ENCODE results near the genes RNPC3, ATXN7L2 and GPR61.

GRCh38 chr1:103525577-103526741 lies at the start of gene RNPC3:
Gene RNPC3, plus strand, starts transcription at chr1:103525699.
- RAMPAGE, total RNA, result no peak

DNA sequence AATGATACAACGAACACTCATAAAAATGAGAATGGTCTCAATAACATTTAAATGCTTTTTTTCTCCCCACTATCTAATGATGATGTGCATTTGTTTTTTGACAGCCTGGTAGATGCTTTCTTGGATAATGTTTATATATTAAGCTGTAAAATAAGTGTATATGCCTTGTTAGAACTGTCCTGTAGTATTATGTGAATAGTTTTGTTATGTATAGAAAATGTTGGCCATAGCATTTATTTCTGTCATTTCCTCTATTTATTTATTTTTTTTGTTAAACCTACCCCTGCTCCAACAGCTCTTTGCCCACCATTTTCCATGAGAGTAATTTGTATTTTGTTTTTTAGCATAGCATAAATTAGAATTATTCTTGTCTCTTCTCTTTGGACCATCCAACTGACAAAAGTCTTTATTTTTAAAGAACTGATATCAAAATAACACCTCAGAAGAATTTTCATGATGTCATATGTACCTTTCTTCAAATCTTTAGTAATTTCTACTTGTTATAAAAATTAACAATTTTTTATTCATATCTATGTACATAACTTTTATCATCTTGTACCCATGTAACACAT lies 663.1 kb downstream of the AMY1C start:
- RAMPAGE, total RNA, result no peak

DNA sequence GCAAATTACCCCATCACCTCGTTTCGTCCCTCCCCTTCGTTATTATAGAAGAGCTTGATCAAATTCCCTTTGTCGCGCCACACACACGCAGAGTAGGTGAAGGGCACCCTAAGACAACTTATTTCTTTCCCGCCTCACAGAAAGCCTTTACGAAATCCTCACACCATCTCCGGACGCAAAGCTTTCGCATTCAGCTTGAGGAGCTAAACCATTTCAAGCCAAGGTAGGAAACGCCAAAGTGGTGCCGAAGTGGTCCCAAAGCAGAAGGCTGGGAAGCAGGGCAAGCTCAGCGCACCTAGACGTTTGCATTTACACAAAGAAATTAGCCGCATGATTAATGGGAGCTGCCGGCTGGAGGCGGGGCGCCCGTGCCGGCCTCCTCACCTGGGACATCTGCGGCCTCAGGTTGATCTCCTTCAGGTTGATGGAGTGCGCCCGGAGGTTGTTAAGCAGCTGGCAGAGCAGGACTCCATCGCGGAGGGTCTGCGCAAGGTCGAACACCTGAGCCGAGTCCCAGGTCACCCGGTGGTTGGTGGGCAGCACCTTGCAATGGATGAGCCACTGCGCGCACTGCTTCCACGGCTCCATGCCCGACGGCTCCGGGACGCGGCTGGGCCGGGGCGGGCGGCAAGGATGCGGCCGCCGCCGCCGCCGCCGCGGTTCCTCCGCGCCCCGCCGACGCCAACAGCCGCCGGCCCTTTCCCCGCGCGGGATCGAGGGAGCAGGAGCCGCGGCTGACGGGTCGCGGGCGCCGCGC lies 520 bp downstream of the VAV3 start:
- RAMPAGE, total RNA, result no peak

DNA sequence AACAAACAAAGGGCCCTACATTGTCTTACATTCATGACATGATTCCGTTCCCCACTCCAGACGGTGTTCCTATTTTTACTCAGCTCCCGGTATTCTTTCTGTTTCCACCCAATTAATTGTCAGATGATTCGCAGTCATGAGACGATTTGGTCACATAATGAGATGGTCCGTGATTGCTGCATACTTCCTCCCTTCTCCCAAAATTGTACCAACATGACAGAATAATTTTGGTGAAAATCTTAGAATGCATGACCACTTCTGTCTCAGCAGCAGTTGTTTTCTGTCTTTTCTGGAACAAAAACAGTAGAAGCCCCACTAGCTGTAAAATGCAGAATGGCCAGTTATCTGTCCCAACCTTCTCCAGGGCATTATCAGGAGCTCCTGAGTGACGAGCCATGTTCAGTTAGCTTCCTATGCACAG lies 73.9 kb upstream of the VAV3 start:
- RAMPAGE, total RNA, result no peak

DNA sequence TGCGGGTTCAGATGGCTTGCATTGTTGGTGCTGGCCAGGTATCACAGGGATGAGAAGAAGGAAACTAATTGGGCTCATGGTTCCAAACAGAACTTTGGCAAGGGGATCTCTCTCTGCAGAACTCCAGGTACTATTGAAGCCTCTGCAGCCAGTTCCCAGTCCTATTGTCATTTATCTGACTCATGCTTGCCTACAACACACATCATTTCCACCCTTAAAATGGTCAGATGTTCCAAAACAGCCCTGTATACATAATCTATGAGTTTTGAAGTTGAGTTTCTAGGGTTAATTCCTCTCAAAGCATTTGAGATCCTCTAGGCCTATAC lies 88.6 kb upstream of the VAV3 start:
- RAMPAGE, total RNA, result no peak

- RAMPAGE, total RNA, result no peak
Measured at GRCh38 chr1:109099839-109100768, 9.5 kb downstream of the TMEM167B start.

GRCh38 chr1:109114661-109115151 lies 791 bp downstream of the ELAPOR1 start:
- RAMPAGE, total RNA, result no peak

DNA sequence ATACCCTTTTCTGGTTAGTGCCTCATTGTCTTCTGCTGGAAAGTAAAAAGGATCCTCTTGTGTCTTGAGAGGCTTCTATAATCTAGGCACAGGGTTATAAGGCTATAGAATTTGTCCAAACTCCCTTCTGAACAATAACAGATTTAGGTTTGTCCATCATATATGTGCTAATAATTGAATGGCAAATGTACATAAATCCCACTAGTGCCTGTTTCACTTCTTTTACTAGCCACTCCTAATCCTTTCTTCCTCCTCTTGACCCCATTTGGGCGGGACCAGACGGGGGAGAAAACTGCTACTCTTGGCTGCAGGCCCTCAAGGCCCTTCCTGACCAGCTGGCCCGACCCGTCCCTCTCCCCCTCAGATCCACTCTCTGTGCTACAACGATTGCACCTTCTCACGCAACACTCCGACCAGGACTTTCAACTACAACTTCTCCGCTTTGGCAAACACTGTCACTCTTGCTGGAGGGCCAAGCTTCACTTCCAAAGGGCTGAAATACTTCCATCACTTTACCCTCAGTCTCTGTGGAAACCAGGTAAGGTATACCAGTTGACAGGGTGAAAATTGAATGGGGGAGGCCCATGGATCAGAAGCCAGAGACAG lies 19.6 kb upstream of the SARS1 start:
- RAMPAGE, total RNA, result no peak

DNA sequence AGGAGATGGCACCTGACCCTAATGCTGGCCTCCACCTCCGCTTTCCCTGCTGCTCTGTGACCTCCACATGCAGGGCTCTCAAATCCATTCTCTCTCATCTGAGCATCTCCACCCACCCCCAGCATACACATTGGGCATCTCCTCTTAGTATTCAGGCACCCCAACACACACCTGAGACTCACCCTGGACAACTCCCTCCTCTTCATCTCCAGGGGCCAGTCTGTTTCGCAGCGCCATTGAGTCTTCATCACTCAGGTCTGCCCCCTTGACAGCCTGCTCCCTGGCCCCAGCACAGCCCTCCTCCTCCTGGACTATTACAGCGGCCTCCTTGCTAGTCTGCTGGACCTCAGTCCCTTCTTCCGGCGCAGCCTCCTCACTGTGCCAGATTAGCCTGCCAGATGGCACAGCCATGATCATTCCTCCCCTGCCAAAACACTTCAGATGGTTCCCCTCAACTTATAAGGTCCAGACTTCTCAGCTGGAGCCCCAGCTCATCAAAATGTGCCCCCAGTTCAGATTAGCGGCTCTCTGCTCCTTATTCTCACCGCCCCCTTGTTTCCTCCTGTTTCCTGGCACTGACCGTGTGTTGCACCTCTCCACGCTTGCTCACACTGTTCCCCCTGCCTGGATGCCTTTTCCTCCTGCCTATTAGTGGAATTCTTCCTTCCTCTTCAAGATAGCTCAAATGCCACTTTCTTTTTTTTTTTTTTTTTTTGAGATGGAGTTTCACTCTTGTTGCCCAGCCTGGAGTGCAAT lies 7.0 kb upstream of the CELSR2 start:
- RAMPAGE, total RNA, result no peak

- RAMPAGE, total RNA, result no peak
Measured at GRCh38 chr1:109251624-109252752, 2.6 kb downstream of the CELSR2 start.

DNA sequence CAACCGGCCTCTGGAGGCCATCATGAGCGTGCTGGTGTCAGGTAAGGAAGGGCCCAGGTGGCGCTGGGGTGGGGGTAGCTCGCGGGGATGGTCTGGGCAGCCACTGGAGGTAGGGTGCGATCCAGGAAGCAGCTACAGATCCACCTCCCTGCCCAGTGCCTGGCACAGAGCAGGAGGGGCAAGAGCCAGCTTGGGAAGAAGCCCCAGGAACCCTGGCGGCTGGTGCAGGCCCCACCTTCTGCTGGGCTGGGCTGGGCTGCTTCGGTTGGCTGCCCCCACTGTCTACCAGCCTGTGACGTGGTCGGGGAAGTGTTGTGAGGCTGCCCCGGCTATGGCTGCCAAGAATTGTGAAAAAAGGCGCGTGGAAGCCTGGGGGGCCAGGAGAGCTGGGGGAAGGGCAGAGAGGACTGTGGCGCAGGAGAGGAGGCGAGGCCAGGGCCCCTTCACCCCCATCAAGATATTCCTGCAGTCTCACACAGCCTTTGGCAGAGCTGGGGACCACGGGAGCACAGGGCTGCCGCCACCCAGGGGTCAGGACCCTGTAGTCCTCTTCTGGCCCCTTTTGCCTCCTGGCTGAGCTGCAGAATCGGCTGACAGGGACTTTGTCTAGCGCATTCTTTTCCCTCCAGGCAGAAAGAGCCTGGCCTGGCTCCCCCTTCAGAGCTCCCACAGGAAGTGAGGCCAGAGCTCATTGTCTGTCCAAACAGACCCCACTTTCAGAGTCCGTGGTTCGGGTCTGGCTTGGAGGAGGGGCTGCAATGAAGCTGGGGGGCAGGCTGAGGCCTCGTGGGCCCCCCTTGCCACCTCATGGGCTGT lies 4.2 kb downstream of the CELSR2 start:
- RAMPAGE, total RNA, result no peak

- RAMPAGE, total RNA, result no peak
Measured at GRCh38 chr1:109254165-109254601, 4.8 kb downstream of the CELSR2 start.

DNA sequence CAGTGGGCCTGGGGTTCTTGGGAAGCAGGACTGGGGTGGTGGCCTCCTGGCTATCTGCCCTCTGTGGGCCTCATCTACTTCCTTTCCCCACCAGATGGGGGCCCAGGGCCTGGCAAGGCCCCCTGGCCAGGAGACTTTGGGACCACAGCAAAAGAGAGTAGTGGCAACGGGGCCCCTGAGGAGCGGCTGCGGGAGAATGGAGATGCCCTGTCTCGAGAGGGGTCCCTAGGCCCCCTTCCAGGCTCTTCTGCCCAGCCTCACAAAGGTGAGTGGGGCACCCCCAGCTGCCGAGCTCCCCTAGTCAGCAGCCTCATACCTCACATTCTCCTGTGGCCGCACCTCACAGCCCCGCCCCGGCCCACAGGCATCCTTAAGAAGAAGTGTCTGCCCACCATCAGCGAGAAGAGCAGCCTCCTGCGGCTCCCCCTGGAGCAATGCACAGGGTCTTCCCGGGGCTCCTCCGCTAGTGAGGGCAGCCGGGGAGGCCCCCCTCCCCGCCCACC lies 9.8 kb downstream of the PSRC1 start:
- RAMPAGE, total RNA, result no peak

- RAMPAGE, total RNA, result no peak
Measured at GRCh38 chr1:109389748-109390673, 7.7 kb downstream of the SORT1 start.

- RAMPAGE, total RNA, result no peak
Measured at GRCh38 chr1:109395206-109395560, 2.5 kb downstream of the SORT1 start.

- RAMPAGE, total RNA, result no peak
Measured at GRCh38 chr1:109483565-109484401, at the start of gene ATXN7L2. Gene ATXN7L2, plus strand, starts transcription at chr1:109483905.

DNA sequence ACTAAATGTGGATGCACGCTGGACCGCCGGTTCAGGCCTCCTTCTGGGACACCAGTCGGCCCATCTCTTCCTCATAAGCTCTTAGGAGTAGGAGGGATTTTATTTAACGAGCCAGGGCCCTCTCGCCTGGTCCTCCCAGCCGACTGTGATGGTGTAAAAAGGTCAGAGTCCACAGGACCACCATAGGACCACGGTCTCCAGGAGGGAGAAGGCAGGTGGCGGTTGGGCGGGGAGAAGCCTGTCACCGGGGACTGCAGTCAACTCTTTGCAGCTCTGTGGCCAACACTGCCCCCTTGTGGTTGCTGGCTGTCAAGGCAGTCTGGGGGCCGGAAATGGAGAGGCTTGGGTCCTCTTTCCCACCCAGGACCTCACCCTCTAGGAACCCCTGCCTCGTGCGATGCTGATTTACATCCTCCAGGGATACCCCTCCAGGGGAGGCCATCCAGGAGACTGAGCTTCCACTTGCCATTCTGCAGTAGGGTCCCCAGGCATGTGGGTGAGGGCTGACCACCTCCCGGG lies 7.4 kb upstream of the GPR61 start:
- RAMPAGE, total RNA, result no peak

- RAMPAGE, total RNA, result no peak
Measured at GRCh38 chr1:109539579-109540025, at the start of gene GPR61. Gene GPR61, plus strand, starts transcription at chr1:109539872.

DNA sequence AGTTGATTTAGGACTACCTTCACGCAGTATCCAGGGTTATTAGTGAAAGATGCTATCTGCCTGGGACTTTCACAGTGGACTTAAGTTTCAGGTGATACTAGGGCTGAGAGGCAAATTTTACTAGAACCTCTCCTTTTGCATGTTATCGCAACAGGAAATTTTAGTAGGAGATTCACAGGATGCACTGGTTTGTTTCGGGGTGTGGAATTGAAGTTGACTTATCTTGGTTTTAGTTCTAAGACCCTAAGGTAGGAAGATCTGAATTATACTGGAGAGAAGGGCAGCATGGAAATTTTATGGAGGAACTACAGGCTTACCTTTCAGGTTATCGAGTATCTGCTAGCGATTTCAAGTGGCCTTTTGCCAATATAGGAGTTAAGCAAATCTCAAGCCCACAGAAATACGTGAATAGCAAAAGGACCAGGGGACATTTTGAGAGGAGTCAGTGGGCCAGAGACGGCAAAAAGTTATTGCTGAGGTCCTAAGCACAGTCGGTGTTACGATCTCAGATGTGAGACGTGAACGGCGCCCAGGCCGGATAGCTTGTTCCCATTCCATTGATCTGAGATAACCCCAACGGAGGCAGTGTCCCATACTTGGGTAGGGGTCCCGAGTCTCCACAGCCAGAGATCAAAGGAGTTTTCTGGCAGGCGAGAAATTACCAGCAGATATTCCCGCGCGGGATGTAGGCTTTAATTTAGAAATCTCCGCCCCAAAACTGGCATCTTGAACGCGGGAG lies 648 bp upstream of the GNAI3 start:
- RAMPAGE, total RNA, result no peak

DNA sequence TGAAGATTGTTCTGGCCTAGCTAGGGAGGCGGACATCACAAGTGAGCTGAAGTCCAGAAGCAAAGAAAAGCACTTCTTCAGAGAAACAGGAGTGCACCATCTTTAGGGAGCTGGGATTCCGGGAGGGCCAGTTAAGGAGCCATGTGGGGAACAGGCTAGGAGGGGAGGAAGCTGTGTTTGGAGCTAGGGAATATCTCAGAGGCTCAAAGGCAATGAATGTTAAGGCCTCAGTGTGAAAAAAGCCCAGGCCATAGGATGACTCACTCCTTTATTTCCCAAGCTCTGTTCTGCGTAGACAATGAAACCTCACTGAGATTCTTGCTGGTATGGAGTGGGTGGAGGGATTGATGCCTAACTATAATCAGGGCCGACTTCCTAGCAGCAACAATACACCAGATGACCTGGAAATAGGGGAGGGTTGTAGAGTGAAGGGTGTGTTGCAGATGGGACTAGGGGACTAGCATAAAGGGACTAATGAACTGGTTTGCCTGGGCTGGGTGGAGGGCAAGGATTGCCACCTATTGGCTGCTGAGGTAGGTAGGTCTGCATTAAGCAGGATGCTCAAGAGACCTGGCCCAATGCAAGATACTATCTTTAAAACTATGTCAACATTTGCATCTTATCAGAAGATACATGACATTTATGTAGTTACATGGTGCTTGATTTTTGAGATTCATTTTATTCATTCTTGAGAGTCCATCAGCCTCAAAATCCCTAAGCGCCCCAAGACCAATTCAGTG lies 2.0 kb downstream of the GNAT2 start:
- RAMPAGE, total RNA, result no peak